ENCODE results near the gene THRA.

GRCh38 chr17:39462258-39462881 lies 1.1 kb downstream of the CDK12 start:
- PRO-cap: no peak
- RAMPAGE, long total RNA, 4 experiments: no peak in any of the 4 experiments

DNA sequence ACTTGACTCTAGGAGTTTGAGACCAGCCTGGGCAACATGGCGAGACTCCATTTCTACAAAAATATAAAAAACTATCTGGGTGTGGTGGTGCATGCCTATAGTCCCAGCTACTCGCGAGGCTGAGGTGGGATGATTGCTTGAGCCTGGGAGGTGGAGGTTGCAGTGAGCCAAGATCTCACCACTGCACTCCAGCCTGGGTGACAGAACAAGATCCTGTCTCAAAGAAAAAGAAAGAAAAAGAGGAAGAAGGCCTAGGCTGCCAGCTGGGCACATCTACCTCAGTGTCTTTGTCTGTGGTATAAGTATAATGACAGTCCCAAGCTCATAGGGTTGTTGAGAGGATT lies 13.8 kb downstream of the NEUROD2 start:
- PRO-cap: unidirectional peak, plus-strand start at position 235 of the sequence
- RAMPAGE, long total RNA, 4 experiments: no peak in any of the 4 experiments

GRCh38 chr17:39621814-39622351 lies 4.9 kb upstream of the PPP1R1B start:
- PRO-cap: no peak
- RAMPAGE, long total RNA, 4 experiments: no peak in any of the 4 experiments

DNA sequence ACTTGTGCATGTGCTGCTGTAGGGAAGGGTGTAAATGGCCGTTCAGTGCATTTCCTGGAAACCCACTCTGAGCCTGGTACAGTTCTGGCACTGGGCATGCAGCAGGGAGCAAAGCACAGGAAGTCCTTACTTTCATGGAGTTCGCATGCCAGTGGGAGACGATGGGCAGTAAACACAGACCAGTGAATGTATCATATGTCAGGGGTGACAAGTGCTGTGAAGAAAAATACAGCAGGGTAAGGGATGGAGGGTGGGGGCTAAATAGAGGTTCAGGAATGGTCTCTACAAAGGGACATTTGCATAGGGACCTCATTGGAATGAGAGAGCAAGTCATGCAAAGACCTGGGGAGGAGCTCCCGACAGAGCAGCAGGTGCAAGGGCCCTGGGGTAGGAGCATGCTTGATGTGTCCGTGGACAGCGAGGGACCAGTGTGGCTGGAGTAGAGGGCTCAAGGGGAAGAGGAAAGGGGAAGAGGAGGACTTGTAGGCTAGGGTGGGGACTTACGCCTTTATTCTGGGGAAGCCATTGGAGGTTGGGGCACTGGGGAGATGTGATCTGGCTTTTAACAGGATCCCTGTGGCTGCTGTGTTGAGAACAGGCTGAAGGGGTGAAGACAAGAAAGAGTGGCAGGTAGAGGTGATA lies 5.7 kb downstream of the STARD3 start:
- PRO-cap: no peak
- RAMPAGE, long total RNA, 4 experiments: no peak in any of the 4 experiments

DNA sequence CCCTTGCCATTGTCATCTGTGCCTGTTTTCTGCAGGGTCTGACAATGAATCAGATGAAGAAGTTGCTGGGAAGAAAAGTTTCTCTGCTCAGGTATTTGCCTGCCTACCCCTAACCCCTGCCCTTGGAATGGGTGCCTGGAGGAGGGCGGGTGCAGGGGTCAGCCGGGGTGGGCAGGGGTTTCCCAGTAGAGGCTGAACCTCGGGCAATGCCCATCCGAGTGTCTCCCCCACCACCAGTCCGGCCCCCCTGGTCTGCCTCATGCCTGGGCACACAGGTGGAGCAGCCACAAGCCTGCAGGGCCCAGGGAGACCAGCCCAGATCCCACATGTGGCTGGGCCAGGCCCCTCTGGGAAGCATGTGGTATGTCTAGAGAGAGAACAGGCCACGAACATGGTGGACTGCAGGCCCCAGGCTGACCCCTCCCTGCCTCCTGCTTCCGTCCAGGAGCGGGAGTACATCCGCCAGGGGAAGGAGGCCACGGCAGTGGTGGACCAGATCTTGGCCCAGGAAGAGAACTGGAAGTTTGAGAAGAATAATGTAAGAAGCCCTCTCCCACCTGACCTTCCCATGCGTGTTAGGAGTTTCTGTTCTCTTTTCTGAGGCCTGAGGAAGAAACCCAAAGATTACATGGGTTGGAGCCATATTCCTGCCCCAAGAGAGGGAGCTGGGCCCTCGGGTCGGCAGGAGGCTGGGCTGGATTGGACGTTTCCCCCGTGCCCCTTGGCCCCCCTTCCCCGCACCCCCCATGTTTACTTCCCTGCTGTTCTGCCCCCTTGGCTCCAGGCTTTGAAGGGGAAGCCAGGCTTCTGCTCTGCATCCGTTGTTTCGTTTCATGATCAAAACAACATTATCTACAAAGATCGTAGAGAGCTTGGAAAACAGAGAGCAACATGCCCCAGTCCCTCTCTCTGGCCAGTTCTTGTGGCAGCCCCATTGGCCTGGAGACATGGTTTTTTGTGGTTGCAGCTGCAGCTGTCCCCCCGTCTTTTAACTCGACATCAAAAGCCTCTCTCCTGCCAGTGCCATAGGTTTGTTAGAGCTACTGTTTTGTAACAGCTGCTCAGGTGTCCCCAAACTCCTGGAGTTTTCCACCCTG lies 5.8 kb upstream of the TCAP start:
- PRO-cap: no peak
- RAMPAGE, long total RNA, 4 experiments: no peak in any of the 4 experiments

DNA sequence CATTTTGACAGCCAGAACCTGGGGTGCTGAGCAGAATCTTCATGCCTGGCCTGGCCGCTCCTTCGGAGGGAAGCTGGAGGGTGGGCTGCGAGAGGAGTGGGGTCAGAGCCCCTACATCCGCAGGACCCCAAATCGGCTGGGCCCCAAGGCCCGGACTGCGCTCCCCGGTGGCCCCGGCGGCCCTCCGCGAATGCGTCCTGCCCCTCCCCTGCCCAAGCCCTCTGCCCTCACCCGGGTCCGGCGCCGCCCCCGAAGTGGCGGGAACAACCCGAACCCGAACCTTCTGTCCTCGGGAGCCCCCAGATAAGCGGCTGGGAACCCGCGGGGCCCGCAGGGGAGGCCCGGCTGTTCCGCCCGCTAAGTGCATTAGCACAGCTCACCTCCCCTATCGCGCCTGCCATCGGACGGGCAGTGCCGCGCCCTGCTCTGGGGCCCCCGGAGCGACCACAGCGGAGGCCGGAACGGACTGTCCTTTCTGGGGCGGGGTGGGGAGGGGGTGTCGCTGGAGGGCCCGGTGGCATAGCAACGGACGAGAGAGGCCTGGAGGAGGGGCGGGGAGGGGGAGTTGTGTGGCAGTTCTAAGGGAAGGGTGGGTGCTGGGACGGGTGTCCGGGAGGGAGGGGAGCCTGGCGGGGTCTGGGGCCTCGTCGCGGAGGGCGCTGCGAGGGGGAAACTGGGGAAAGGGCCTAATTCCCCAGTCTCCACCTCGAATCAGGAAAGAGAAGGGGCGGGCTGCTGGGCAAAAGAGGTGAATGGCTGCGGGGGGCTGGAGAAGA lies 742 bp upstream of the PNMT start:
- PRO-cap: no peak
- RAMPAGE, long total RNA, 4 experiments: no peak in any of the 4 experiments

GRCh38 chr17:39708786-39709469 lies 9.1 kb downstream of the ERBB2 start:
- PRO-cap: no peak
- RAMPAGE, long total RNA, 4 experiments: no peak in any of the 4 experiments

DNA sequence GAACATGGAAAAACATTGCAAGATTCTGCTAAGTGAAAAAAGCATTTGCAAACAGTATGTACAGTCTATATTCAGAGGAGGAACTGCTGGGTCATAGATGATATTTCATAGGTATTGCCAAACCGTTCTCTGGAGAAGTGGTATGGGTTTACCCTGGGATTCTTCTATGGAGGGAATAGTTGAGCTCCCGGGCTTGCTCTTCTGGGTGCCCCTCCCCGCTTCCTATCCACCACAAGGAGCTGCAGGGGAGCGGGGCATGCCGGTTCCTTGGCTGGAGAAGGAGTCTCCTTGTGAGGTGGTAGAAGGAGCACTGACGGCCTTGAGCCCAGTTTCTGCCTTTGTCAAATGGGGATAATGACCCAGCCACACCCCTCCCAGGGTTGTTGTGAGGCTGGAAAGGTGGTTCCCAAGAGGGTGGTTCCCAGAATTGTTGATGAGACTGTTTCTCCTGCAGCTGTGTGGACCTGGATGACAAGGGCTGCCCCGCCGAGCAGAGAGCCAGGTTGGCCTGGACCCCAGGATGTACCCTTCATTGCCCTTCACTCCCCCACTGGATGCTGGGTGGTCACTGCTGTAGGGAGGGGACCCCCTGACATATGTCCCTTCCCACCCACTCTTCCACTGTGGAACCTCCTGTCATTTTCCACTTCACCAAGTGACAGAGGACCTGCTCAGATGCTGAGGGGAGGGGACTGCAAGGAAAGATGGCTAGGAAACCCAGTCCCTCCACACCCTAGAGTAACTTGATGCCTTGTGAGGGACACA lies 10.8 kb downstream of the MIEN1 start:
- PRO-cap: no peak
- RAMPAGE, long total RNA, 4 experiments: no peak in any of the 4 experiments

DNA sequence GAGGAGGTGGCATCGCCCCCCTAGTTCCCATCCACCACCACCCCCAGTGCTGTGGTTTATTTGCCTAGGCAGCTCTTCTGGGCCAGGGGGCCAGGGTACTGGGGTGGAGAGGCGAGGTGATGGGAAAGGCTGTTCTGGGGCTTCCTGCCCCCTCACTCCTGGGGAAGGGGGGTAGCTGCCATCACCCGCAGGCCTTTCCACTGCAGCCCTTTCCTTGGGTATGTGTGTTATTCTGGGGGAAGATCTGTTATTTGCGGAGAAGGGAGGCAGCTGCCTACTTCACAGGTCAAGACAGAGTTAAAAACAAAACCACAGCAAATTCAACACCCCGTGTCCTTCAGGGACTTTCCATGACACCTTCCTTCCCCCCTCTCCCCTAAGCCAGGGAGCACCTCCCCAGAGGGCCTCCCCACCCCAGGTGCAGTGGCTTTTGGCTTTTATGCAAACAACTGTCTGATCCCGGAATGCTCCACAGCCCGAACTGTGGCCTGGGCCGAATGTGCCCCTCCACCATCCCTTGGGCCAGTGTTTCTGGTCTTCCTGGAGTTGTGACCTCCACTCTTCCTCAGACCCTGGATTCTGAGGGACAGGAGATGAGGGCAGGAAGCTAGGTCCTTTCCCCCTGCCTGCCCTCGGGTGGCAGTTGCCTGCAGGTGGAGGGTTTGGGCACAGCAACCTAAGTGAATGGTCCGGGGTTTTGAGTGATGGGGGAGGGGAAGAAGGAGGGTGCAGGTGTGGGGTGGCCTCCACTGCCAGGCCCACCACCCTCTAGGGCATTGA lies 18.3 kb downstream of the GRB7 start:
- PRO-cap: no peak
- RAMPAGE, long total RNA, 4 experiments: no peak in any of the 4 experiments

GRCh38 chr17:39794226-39794615 lies 56.5 kb downstream of the GRB7 start:
- PRO-cap: no peak
- RAMPAGE, long total RNA, 4 experiments: no peak in any of the 4 experiments

GRCh38 chr17:39920229-39920705 lies 1.8 kb upstream of the GSDMB start:
- PRO-cap: no peak
- RAMPAGE, long total RNA, 4 experiments: no peak in any of the 4 experiments

DNA sequence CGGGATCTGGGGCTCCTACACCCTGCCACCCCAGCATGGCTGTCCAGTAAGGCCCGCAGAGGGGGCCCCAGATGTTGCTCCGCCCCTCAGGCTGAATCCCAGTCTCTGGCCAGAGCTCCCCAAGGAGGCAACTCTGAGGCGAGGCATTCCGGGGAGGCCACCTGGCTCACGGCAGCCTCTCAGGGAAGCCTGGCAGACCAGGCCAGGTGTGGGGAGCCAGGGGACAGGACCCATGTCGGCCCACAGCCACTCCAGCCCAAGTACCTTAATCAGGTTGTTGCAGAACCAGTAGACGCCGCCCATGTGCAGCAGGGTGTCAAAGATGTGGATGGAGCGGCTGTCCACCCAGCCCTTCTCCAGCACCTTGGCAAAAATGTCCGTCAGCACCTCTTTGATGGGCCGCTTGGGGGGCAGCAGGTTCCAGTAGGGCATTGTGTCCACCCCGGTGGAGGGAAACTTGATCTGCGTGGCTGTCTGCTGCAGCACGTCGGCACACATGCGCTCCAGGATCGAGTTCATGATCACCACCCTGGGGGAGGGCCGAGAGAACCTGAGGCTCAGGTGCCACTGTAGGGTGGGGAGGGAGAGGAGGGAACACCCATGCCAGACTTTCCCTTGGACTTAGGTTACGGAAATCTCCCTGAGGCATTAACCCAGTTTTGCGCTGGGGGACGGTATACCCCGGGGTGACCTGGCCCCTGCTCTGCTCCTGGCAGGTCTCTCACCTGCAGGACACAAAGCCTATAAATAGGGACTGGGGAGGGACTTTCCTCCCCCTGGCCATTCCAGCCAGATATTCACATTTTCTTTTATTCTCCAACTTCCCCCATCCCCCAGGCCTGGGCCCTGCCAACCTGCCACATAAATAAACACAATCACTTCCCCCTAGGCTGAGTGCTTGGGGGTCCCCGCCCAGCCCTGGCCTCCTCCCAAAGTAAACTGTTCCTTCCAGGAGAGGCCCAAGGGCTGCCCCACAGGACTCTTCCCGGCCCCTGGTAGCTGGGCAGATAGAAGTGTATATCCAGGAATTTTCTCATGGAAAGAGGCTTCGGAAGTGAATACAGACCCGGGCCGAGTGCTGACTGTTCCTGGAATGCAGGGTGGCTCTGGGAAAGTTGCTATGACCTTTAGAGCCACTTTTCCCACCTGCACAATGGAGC lies 8.0 kb downstream of the CSF3 start:
- PRO-cap: no peak
- RAMPAGE, long total RNA, 4 experiments: no peak in any of the 4 experiments

DNA sequence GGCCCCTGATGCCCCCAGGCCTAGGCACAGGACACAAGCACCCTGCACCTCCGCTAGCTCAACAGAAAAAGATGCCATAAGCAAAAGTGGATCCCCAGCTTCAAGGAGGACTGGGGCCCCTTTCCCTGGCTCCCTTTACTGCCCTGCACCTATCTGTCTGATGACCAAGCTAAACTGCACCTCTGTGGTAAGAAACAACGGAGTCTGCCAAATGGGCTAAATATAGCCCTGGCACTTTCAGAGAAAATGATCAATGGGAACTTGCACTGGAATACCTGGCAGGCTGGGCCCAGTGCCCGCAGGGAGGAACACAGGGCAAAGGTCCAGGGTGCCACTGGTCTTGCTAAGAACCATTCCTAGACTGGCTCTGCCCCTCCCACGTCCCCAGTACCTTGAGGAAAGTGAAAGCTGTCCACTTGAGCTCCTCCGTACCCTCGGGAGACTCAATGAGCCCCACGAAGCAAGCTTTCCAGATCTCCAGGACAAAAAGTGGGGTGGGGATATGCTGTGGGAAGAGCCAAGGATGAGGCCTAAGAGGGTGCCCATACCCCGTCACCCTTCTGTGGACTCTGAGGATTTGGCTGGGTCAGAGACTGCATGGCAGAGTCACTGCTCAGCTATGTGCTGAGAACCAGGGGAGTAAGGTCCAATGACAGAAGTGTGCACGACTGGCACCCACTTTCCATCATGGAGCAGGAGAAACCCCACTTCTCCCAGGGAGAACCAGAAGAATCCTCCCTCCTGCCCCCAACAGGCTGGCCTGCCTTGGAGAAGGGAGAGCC lies 17.2 kb downstream of the CSF3 start:
- PRO-cap: no peak
- RAMPAGE, long total RNA, 4 experiments: no peak in any of the 4 experiments

DNA sequence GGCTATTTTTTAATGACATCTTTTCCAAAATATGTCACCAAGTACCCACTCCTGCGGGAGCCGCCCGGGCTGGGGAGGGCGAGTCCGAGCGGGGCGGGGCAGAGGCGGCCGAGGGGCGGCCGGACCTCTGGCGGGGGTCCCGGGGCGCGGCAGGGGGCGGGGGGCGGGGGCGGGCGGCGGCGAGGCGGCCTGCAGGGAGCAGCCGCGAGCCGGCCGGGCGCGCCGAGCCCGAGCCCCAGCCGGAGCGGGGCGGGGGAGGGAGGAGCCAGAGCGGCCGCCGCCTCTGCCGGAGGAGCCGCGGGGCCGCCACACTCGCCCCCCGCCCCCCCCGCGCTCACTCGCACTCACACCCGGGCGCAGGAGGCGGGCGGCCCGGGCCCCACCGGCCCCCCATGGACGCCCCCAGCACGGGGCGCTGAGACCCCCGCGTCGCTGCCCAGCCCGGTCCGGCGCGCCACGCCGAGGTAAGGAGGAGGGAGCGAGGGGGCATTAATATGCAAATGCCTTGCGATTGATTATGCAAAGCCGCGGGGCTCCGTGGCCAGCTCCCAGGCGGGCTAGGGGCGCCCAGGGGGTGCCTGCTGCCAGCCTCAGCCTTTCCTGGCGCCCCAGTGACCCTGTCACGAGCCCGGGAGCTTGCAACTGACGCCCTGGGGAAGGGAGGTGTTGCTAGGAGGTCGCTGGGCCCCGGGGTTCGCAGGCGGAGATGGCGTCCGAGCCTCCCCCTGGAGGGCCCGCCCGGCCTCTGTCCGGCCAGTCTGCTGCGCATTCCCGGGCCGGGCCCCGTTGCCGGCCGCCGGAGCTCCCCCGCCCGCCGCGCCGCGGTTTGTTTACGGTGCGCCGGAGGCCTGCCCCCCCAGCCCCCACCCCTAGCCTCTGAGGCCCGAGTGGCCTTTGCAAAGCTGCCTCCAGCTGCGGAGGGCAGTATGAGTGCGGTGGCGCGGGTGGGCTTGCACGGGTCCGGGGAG lies at the start of gene THRA:
TSS of gene THRA (plus strand) at position 337 of the 968 bp plus-strand sequence.
- PRO-cap: unidirectional peak, plus-strand start at position 247 of the sequence; unidirectional peak, plus-strand start at position 347 of the sequence
- RAMPAGE, long total RNA, 4 experiments: no peak in any of the 4 experiments

GRCh38 chr17:40099675-40100009 lies 747 bp downstream of the NR1D1 start:
- PRO-cap: no peak
- RAMPAGE, long total RNA, 4 experiments: no peak in any of the 4 experiments

DNA sequence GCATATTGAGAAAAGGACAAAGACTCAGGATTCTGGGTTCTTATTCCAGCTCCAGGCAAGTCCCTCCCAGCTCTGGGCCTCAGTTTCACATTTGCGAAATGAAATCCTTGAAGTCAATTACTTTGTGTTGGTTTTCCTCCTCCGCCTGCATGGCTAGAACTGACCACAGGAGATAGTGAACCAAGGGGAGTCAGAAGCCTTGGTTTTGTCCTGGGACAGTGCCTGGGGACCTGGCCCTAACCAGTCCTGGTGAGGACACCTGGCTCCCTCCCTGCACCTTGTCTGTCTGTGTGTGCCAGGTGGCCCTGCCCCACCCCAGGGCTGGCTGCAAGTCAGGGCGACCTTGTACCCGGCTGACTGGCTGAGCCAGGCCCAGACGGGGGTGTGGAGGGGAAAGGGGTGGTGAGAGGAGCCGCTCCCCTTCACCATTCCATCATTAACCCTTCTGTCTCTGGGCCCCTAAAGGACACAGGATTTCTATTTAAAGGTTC lies 3.4 kb downstream of the RAPGEFL1 start:
- PRO-cap: no peak
- RAMPAGE, long total RNA, 4 experiments: no peak in any of the 4 experiments

DNA sequence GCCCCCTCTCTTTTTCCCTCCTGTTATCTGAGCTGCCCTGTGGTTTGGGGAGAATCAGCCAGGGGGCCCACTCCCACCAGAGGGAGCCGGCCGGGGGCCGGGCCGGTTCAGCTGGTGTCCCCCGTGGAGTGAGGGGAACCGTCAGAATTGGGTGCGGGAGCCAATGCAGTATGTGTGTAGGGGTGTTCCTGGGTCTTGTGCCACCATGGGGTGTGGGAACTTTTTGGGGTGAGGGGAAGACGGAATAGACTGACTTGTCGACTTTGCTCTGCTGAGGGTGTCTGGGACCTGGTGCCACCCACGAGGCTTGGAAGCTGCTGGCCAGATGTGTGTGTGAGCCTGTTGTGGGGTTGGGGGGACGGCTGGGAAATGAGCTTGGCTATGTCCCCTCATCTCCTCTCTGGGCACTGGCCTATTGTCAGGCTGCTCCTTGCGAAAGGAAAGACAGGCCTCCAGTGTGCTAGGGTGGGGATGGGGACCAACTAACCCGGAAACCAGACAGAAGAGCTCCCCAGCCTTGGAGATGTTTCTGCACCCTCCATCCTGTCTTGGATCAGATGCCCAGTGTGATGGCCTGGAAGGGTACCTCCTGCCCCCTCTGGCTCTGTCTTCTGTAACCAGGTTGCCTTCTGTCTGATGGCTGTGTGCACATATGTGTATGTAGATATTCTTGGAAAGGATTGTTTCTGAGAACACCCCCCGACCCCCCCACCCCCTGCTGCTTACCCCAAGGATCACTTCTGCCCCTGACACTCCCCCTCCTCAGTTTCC lies 10.0 kb downstream of the RARA start:
- PRO-cap: no peak
- RAMPAGE, long total RNA, 4 experiments: no peak in any of the 4 experiments

- PRO-cap: no peak
- RAMPAGE, long total RNA, 4 experiments: no peak in any of the 4 experiments
Measured at GRCh38 chr17:40321734-40321980, 12.7 kb downstream of the RARA start.

DNA sequence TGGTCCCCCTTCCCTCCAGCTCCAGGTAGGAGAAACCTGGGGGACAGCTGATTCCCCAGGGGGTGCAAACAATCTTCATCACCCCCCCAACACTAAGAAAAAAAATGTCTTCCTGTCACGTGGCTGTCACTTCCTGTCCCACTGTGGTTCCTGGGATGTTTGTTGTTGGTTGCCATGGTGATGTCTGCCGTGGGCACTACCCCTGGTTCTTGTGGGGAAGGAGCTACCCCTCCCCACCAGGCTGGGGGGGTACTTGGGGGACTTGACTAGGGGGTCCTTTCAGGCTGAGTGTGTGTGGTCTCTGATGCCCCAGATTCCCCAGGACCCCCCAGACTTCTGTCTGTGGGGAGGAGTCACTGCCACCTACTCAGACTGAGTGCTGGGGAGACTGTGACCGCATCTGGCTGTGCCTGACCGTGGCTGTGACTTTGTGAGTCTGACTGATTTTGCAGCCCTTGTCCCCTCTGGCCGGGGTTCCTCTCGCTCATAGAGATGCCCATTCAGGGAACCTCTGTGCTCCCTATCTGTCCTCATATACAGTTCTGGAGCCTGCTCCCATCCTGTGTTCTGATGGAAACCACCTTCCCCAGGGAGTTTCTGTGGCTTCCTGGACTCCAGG lies 14.0 kb downstream of the RARA start:
- PRO-cap: no peak
- RAMPAGE, long total RNA, 4 experiments: no peak in any of the 4 experiments

GRCh38 chr17:40338991-40340119 lies 25.2 kb downstream of the GJD3 start:
- PRO-cap: no peak
- RAMPAGE, long total RNA, 4 experiments: no peak in any of the 4 experiments

All from sigmoid colon (tissue), 4 donors.